IMR-90 (cell line): ENCODE results near the gene ADRM1.

DNA sequence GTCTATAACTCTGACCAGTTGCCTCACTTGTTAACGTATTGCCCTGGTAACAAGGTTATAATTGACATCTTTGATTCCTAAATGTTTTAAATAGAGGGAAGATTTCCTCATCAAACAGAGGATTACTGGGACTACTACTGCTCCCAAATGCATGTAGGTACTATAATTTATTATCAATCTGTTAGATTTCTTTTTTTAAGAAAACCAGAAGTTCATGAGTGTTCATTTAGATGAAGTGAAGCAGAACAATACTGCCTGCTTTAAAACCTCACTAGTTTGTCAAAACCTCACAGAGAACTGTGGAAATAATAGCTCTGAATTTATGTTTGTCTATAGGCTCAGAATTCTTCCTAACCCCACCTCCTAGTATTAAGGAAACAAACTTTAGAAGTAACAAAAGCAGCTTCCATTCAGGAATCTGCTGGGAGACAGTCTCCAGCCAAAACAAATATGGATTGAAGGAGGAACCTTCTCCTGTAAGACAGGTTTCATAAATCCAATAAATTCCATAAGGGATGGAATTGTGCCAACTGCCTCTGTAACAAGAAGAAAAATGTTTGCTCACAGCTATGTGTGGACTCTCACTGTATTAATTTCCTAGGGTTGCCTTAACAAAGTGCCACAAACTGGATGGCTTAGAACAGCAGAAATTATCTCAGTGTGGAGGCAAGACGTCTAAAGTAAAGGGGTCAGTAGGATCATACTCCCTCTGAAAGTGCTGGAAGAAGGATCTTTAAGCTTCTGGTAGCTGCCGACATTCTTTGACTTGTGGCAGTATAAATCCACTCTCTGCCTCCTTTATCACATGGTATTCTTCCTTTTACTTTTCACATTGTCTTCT, 7.6 kb downstream of the SYCP2 start:
- RRBS: no CpG with 5 or more reads among the region's 3 CpGs
CAGE:
- cytosol, long polyA plus RNA: no peak
- long polyA plus RNA: no peak
- nucleus, long polyA plus RNA: no peak

GRCh38 chr20:59938584-59939615, 1.2 kb downstream of the PPP1R3D start:
- RRBS: no CpG with 5 or more reads among the region's 72 CpGs
CAGE:
- cytosol, long polyA plus RNA: no peak
- long polyA plus RNA: no peak
- nucleus, long polyA plus RNA: no peak

DNA sequence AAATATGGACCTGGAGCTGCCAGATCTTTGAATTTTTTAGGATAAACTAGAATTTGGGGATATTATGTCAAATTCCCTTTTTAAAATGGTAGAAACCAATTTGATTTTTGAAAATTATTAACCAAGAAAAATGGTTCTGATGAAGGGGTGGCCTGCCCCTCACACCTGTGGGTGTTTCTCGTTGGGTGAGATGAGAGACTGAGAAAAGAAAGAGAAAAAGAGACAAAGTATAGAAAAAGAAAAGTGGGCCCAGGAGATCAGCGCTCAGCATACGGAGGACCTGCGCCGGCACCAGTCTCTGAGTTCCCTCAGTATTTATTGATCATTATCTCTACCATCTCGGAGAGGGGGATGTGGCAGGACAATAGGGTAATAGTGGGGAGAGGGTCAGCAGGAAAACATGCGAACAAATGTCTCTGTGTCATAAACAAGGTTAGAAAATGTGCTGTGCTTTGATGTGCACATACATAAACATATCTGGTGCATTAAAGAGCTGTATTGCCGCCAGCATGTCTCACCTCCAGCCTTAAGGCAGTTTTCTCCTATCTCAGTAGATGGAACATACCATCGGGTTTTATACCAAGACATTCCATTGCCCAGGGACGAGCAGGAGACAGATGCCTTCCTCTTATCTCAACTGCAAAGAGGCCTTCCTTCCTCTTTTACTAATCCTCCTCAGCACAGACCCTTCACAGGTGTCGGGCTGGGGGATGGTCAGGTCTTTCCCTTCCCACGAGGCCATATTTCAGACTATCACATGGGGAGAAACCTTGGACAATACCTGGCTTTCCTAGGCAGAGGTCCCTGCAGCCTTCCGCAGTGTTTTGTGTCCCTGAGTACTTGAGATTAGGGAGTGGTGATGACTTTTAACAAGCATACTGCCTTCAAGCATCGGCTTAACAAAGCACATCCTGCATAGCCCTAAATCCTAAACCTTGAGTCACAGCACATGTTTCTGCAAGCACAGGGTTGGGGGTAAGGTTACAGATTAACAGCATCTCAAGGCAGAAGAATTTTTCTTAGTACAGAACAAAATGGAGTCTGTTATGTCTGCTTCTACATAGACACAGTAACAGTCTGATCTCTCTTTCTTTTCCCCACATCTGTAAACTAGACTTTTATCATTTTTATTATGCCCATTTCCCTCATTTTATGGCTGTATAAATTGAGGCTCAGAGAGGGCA, 83.2 kb downstream of the CDH26 start:
- RRBS: no CpG with 5 or more reads among the region's 14 CpGs
CAGE:
- cytosol, long polyA plus RNA: no peak
- long polyA plus RNA: no peak
- nucleus, long polyA plus RNA: no peak

GRCh38 chr20:61965596-61966223, 100.0 kb downstream of the TAF4 start:
- RRBS: 12% methylated on average over 29 of the region's 44 CpGs
CAGE:
- cytosol, long polyA plus RNA: no peak
- long polyA plus RNA: no peak
- nucleus, long polyA plus RNA: no peak

DNA sequence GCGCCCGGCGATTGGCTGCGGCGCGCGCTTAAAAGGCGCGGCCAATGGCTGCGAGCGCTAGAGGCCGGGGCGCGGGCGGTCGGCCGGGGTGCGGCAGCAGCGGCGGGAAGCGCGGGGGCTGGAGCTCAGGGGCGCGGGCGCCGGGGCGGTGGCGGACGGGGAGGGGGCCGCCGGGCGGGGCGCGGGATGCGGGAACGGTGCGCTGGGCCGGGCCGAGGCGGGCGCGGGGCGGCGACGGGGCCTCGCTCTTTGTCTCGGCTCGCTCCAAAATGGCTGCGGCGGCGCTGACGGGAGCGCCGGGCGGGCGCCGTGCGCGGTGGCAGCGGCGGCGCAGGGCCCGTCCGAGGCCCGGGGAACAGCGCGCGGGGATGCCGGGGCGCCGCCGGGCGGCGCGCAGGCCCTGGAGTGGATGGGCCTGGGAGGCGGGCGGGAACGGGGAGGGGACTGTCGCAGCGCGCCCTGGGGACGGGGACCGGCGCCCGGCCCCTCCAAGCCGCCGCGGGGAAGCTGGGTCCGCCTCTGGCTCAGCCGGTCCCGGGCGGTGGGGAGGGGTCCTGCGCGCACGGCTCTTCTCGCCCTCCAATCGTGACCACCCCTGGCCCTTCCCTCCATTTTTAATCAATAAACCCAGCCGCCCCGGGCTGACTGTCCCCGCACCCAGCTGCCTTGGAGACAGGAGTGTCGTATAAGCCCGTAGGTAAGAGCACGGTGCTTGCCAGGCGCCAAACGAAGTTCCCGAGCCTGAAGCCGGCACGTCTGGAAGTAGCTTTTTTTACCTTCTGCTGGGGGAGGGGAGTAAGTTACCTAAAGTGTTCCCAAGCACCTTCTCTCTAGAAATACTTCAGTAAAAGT, 540 bp upstream of the TAF4 start:
- RRBS: 1% methylated on average over 76 of the region's 108 CpGs
CAGE:
- cytosol, long polyA plus RNA: no peak
- long polyA plus RNA: no peak
- nucleus, long polyA plus RNA: no peak

- RRBS: no CpG with 5 or more reads among the region's 7 CpGs
CAGE:
- cytosol, long polyA plus RNA: no peak
- long polyA plus RNA: no peak
- nucleus, long polyA plus RNA: no peak
These were observed 7.4 kb downstream of the LSM14B start for GRCh38 chr20:62129675-62130063.

- RRBS: no CpG with 5 or more reads among the region's 29 CpGs
CAGE:
- cytosol, long polyA plus RNA: no peak
- long polyA plus RNA: no peak
- nucleus, long polyA plus RNA: no peak
These were observed 18.5 kb downstream of the HRH3 start for GRCh38 chr20:62201440-62202144.

- RRBS: no CpG with 5 or more reads among the region's 13 CpGs
CAGE:
- cytosol, long polyA plus RNA: no peak
- long polyA plus RNA: no peak
- nucleus, long polyA plus RNA: no peak
These were observed 28.2 kb upstream of the ADRM1 start for GRCh38 chr20:62274430-62275110.

DNA sequence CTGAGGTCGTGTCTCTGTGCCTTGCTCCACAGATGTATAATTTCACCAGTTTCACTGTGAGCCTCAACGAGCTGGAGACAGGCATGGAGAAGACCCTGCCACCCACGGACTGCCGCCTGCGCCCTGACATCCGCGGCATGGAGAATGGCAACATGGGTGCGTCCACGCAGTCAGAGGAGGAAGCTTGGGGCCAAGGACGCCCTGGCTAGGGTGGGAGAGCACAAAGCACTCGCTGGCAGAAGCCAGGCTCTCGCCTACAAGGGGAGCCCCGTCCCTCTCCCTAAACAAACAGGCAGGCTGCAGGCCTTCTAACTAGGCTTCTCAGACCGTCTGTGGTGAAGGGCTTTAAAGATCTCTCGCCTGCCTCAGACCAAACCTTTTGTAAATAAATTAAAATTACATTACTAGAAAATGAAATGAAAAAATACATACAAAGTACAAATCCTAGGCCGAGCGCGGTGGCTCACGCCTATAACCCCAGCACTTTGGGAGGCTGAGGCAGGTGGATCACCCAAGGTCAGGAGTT, 13.6 kb upstream of the ADRM1 start:
- RRBS: no CpG with 5 or more reads among the region's 19 CpGs
CAGE:
- cytosol, long polyA plus RNA: no peak
- long polyA plus RNA: no peak
- nucleus, long polyA plus RNA: no peak

GRCh38 chr20:62302881-62303273, at the start of gene ADRM1:
Gene ADRM1, plus strand, starts transcription at chr20:62302997.
- RRBS: 2% methylated on average over 38 of the region's 56 CpGs
CAGE:
- cytosol, long polyA plus RNA: start-site peak on the plus strand at chr20:62302959-62303033, 6,282 and 7,676 reads in 2 replicates
- long polyA plus RNA: start-site peak on the plus strand at chr20:62302963-62303033, 6,796 and 7,357 reads in 2 replicates
- nucleus, long polyA plus RNA: start-site peak on the plus strand at chr20:62302959-62303027, 3,996 and 4,283 reads in 2 replicates

GRCh38 chr20:62355150-62356214, 11.6 kb downstream of the LAMA5 start:
- RRBS: no CpG with 5 or more reads among the region's 26 CpGs
CAGE:
- cytosol, long polyA plus RNA: no peak
- long polyA plus RNA: no peak
- nucleus, long polyA plus RNA: no peak

DNA sequence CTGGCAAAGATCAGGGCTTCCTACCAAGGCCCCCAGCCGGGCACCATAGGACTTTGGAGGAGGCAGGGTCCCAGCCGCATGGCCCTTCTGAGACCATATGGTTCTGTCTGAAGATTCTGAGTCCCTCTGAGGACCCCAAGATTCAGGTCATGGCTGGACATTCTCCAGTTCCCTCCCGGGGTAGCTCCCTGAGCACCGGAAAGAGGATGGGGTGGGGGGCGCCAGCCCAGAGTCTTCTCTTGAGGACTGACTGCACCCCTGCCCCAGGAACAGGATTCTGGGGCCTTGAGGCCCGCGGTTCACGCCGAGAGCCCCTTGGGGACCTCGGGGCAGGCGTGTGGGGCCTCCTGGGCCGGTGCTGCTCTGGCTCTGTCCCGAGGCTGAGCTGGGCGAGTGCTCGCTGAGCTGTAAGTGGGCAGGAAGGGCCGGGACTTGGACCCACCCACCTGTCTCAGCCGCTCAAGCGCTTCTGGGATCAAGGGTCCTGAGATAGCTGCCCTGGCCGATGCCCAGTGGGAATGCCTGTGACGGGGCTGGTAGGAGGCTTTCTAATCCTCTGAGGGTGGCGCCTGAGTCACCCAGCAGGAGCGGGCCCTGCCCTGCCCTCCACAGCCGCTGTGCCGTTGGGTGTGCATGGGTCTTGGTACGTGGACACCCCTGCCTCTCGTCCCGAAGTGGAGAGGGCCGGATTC, 42.9 kb upstream of the GATA5 start:
- RRBS: no CpG with 5 or more reads among the region's 28 CpGs
CAGE:
- cytosol, long polyA plus RNA: no peak
- long polyA plus RNA: no peak
- nucleus, long polyA plus RNA: no peak

DNA sequence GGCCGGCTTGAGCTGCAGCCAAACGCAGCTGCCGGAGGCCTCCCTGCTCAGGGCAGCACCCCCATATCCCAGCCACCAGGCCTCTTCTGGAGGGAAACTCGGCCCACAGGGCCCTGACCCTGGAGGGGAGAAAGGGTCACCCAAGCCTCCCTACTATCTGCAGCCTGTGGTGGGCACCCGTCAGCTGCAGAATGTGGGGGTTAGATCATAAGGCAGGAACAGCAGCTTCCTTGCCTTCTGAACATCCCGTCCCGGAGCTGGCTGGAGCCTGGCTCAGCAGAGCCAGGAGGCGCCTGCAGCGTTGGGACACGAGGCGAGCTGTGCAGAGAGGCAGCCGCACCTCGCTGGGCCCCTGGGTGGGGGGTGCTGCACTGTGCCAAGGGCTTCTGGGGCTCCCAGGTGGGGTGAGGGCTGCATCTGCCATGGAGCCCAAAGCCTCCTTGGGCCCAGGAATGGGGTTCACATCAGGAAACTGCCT, 63.9 kb upstream of the GATA5 start:
- RRBS: no CpG with 5 or more reads among the region's 13 CpGs
CAGE:
- cytosol, long polyA plus RNA: no peak
- long polyA plus RNA: no peak
- nucleus, long polyA plus RNA: no peak

GRCh38 chr20:62644760-62645650, 2.7 kb downstream of the SLCO4A1 start:
- RRBS: no CpG with 5 or more reads among the region's 17 CpGs
CAGE:
- cytosol, long polyA plus RNA: no peak
- long polyA plus RNA: no peak
- nucleus, long polyA plus RNA: no peak

DNA sequence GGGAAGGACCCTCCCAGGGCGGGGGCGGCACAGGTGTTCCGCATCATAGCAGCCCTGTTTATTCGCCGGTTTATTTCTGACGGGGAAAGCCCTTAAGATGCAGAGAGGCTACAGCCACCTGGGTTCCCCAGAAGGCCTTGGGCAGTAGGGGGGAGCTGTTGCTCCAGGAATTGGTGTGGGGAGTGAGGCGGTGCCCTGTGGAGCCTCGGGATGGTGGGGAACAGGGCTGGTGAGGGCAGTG, 13.0 kb downstream of the SLCO4A1 start:
- RRBS: 89% methylated on average over 3 of the region's 8 CpGs
CAGE:
- cytosol, long polyA plus RNA: no peak
- long polyA plus RNA: no peak
- nucleus, long polyA plus RNA: no peak

DNA sequence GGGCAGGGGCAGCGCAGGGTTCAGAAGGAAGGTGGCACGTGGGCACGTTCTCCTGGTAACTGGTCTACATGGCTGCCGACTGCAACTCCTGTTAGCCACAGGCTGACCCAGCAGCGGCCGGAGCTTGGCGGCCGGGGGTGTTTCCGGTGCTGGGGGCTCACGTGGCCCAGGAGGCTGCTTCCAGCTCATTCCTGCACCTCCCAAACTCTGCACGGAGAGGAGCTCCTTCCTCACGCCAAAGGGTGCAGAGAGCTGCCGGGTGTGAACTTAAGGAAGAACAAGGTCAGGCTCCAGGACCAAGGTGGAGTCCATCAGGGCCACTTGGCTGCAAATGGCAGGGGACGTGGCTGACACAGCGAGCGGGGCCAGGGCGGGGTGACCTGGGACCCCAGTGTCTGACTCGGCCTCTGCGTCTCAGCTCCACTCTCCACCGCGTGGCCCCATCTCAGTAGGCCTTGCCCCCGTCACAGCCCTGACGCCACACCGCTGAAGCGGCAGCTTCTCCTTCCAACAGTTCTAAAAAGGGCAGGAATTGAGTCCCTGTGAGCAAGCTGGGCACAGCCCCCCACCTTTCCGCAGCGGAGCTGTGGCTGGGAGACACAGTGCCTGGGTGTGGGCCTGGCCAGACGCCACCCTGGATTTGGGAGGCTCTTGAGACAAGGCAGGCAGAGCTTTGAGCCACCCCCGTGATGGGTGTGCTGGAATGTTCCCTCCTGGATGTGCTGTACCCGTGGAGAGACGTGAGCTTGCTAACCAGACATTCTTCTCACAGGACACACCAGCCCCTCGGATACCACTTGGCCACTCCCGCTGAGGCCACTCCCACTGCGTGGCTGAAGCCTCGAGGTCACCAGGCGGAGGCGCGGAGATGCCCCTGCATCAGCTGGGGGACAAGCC, 13.5 kb downstream of the SLCO4A1 start:
- RRBS: no CpG with 5 or more reads among the region's 38 CpGs
CAGE:
- cytosol, long polyA plus RNA: no peak
- long polyA plus RNA: no peak
- nucleus, long polyA plus RNA: no peak

DNA sequence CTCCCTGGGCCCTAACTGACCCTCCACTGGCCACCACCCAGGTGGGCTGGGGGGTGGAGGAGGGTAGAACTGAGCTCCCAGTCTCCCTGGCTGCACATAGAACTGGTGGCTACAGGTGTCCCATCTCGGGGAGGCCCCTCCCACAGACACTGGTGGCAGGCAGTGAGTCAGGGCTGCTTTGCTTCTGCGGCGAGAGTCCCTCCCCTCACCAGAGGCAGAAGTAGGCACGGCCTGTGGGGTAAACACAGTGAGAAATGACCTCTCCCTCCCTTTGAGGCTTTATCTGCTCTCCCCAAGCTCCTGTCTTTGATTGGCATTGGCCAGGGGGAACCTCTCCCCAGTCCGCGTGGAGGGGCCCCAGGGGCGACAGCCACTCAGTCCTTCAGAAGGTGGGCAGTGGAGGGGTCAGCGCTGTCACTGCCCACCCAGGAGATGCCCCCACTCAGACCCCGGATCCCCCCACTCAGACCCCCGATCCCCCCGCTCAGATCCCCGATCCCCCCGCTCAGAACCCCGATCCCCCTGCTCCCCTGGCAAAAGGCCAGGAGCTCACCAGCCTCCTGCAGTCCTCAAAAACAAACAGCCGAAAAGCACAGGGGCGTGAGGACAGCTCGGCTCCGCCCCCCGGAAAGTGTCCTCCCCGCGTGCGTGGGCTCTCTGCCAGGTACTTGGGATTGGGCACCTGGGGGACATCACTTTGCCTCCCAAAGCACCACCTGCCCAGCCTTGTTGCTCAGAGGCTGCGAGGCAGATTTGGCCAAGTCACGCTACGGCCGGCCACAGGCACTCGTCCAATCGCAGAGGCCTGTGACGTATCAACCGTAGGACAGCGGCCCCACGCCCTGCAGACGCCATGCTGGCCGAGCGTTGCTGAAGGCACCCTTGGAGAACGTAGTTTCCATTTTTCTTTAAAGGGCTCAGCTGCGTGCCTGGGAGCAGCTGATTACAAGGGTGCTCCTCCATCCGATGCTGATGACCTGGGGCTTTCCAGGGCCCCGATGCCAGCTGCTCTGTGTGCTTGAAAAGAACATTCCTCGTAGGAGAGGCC, 2.8 kb downstream of the NTSR1 start:
- RRBS: no CpG with 5 or more reads among the region's 40 CpGs
CAGE:
- cytosol, long polyA plus RNA: no peak
- long polyA plus RNA: no peak
- nucleus, long polyA plus RNA: no peak

GRCh38 chr20:62835941-62836810, 19.3 kb downstream of the COL9A3 start:
- RRBS: no CpG with 5 or more reads among the region's 50 CpGs
CAGE:
- cytosol, long polyA plus RNA: no peak
- long polyA plus RNA: no peak
- nucleus, long polyA plus RNA: no peak

- RRBS: 85% methylated on average over 27 of the region's 79 CpGs
CAGE:
- cytosol, long polyA plus RNA: no peak
- long polyA plus RNA: no peak
- nucleus, long polyA plus RNA: no peak
These were observed 18.0 kb upstream of the TCFL5 start for GRCh38 chr20:62879350-62880355.

- RRBS: no CpG with 5 or more reads among the region's 9 CpGs
CAGE:
- cytosol, long polyA plus RNA: no peak
- long polyA plus RNA: no peak
- nucleus, long polyA plus RNA: no peak
These were observed 22.3 kb upstream of the TCFL5 start for GRCh38 chr20:62884025-62884299.